OVCAR3 (cell line): ENCODE results near the genes PRPF40A and GPD2.

DNA sequence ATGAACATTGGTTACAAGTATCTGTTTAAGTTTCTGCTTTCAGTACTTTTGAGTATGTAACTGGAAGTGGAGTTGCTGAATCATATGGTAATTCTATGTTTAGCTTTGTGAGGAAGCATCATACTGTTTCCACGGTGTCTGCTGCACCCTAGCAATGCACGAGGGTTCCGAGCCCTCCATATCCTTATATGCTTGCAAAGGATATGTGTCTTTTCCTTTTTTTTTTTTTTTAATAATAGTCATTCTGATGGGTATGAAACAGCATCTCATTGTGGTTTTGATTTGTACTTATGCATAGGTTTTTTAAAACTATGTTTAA lies 83.7 kb downstream of the FMNL2 start:
- RRBS: no CpG with 5 or more reads among the region's 3 CpGs

GRCh38 chr2:152534786-152535225 lies 182.5 kb downstream of the PRPF40A start:
- RRBS: no CpG with 5 or more reads among the region's 6 CpGs

DNA sequence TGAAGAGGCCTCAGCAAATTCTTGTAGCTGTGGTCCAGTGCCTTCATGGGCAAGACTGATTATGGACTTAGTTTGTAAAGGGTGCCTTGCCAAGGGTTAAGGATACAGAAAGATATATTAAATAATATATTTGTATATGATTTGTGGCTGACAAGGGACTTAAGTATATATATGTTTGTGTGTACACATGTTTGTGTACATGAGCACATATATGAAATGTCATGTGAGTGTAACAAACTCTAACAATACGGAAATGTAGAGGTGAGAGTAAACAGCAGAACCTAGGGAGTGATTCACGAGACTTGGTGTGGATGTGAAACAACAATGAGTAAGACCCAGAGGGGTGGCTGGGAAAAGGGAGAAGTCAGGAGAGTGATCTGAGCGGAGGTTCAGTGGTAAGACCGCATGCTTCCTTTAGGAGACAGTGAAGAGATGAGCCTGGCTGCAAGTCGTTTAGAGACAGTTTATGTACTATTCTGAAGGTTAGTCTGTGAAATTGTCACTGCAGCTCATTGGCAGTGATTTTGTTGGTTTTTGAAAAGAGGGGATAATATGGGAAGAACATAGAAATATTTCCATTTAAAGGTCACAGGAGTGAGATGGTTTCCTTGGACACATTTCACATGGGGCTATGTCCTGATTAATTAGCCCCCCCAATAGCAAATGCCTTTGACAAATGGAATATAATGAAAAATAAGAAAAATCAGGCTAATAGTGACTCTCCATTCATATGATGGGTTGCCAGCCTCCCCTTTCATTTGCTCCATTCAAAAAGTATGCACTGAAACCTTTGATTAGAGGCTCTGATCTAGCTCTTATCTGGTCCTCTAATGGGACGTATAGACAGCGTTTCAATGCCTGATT lies 150.5 kb downstream of the PRPF40A start:
- RRBS: no CpG with 5 or more reads among the region's 7 CpGs

DNA sequence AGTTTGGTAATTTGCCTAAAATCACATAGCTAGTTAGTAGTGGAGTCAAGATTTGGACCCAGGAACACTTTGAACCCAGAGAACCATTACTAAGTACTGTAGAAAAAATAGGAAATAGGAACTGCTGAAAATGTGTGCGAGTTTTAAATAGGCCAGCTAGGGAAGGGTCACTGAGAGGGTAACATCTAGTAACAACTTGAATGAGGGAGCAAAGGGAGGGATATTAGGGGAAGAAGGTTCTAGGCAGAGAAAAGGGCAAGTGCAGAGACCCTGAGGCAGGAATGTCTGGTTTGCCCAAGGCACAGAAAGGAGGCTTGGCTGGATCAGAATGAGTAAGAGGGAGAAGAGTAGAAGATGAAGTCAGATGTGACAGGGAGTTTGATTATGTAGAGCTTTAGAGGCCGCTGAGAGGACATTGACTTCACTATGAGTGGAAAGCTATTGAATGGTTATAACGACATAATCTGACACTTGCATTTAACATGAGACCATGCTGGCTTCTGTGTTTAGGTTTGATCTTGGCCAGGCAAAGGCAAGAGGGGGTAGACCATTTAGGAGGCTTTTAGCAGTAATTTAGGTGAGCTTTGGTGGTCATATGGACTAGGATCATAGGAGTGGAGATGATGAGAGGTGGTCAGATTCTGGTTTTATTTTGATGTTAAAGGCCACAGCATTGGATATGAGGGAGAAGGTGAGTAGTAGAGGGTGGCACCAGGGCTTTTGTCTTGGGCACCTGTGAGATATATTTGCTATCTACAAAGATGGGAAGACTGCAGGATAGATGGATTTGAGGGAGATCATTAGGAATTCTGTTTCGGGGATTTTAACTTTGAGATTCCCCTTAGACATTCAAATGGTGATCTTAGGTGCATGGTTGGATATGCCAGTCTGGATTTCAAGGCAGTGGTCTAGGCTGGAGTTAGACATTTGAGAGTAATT lies 140.5 kb downstream of the PRPF40A start:
- RRBS: no CpG with 5 or more reads among the region's 4 CpGs

GRCh38 chr2:152619948-152620667 lies 97.2 kb downstream of the PRPF40A start:
- RRBS: no CpG with 5 or more reads among the region's 9 CpGs

- RRBS: no CpG with 5 or more reads among the region's 4 CpGs
Measured at GRCh38 chr2:152669047-152669523, 48.2 kb downstream of the PRPF40A start.

GRCh38 chr2:152715620-152716304 lies 1.5 kb downstream of the PRPF40A start:
- RRBS: no CpG with 5 or more reads among the region's 7 CpGs

- RRBS: 4% methylated on average over 7 of the region's 40 CpGs
Measured at GRCh38 chr2:152716752-152717555, at the start of gene PRPF40A. TSS of gene PRPF40A (minus strand) at chr2:152717461.

DNA sequence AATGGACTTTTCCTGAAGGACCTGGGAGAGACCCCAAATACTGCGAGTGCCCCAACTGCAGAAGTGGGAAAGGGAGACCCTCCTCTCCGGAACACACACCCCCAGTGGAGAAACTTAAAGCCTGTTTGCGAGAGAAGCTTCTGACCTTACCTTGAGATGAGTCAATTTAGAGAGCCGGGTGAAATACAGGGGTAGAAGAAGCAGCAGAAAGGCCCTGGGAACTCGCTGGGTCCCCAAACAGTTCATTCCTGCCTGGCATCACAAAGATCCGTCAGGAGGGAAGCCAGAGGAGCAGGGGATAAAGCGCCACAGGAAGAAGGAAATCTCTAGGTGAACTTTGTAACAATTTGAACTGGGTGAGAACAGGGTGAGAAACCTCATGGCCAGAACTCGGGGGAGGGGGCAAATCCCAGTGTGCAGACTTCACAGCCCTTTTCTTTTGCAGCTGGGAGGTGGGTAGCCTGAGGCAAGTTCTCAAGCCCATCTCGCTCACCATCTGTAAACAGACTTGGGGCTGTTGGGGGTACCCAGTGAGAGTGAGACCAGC lies 114.2 kb upstream of the RPRM start:
- RRBS: 98% methylated on average over 2 of the region's 9 CpGs

DNA sequence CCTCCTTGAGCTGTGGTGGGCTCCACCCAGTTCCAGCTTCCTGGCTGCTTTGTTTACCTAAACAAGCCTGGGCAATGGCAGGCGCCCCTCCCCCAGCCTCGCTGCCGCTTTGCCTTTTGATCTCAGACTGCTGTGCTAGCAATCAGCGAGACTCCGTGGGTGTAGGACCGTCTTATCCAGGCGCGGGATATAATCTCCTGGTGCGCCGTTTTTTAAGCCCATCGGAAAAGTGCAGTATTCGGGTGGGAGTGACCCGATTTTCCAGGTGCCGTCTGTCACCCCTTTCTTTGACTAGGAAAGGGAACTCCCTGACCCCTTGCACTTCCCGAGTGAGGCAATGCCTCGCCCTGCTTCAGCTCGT lies 773.6 kb downstream of the KCNJ3 start:
- RRBS: no CpG with 5 or more reads among the region's 17 CpGs

DNA sequence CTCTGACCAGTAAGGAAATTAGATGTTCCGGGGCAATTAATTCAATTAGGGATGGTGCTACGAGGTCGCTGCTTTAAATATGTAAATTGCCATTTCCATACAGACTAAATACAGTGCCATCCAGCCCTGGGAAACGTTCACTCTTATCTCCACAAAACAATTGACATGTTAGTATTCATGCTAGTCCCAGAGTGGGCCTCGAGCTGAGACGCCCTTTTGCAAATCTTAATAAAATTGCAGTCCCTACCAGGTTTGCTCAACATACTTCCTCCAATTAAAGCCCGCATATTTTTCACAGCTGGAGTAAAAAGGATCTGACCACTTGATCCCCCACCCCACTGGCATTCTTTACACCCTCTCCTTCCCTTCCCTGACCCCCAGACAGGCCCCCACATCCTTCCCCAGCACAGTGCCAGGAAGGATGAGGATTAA lies 5.5 kb downstream of the NR4A2 start:
- RRBS: no CpG with 5 or more reads among the region's 7 CpGs

DNA sequence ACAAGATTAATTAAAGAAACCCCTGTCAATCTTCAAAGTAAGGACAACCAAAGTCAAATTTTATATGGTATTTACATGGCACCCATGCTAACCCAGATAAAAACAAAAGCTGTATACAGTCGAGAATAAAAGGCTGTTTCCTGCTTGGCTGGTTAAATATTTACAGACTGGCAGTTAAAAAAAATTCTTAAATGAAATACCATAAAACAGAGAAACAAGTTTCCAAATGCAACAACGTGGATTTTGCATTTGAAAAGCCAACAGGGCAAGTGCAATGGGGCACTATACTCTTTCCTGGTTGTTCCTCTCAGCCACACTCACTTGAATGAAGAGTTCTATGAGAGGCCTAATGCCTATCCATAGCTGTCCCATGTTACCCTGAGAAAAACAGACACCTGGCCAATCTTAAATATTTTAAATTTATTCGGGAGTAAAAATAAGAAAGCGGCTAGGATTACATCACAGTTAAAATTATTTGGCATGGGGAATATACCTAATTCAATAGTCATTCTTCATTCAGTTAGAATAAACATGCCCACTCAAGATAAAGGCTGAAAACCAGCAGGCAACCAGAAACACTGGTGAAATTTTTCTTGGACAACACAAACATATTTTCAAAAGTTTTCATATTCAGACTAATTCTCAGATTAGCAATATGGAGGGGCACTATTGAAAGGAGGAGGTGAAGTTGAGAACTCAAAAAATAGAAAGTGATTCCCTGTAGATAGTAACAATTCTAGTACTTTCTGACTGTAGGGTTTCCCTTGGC lies 6.2 kb upstream of the NR4A2 start:
- RRBS: no CpG with 5 or more reads among the region's 4 CpGs

DNA sequence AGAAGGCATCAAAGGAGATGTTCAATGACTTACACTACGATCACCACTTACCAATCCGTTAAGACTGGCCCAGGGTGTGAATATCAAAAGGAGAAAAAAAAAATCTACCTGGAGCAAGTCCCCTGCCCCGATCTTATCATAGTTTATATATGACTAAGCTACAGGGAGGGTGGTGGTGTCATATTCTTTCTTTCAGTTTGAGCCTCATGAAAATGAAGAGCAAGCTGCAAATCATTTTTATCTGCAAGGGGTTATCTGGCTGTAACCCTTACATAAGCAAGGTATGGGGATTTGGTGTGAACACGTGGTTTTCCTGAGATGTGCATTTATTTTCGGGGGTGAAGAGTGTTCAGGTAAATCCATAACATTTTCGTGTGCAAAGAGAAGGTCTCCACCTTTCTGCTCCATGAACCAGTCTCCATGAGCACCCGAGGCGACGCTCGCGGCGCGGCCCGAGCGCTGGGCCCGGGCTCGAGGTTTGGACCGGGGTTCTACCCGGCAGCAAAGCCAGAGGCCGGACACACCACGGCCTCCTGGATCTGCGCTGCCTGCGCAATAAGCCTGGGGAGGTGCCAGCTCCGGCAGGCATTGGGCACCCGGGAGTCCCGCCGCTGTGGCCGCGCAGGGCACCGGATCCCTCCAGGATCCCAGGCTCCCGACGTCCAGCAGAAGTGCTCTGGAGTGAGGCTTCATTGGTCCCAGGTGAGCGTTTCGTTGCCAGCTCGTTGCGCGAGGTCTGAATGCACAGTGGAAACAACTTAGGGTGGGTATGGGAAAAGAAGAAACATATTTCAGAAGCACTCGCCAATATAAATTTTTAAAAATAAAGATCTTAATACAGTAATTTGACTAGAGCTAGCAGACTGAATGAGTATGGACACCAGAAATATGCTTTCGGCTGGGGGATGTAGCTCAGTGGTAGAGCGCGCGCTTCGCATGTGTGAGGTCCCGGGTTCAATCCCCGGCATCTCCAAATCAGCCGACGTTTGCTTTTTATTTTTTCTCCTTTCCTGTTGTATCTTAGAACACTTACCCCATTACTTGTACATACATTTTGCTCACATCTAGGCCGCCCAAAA lies 36.0 kb upstream of the GPD2 start:
- RRBS: 8% methylated on average over 5 of the region's 48 CpGs

GRCh38 chr2:156405341-156405956 lies 30.7 kb upstream of the GPD2 start:
- RRBS: no CpG with 5 or more reads among the region's 4 CpGs

- RRBS: 3% methylated on average over 33 of the region's 62 CpGs
Measured at GRCh38 chr2:156436042-156436735, at the start of gene GPD2. TSS of gene GPD2 (plus strand) at chr2:156436379.

- RRBS: no CpG with 5 or more reads among the region's 10 CpGs
Measured at GRCh38 chr2:157258297-157259144, 1.0 kb downstream of the GALNT5 start.

DNA sequence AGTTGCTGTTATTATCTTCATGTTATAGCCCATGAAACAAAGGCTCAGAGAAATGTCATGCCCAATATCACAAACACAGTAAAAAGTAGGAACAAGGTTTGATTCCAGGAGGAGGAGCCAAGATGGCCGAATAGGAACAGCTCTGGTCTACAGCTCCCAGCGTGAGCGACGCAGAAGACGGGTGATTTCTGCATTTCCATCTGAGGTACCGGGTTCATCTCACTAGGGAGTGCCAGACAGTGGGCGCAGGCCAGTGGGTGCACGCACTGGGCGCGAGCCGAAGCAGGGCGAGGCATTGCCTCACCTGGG lies 42.8 kb upstream of the ERMN start:
- RRBS: no CpG with 5 or more reads among the region's 12 CpGs

GRCh38 chr2:157426473-157427105 lies 17.3 kb downstream of the CYTIP start:
- RRBS: no CpG with 5 or more reads among the region's 4 CpGs

- RRBS: no CpG with 5 or more reads among the region's 2 CpGs
Measured at GRCh38 chr2:157438912-157439261, 5.0 kb downstream of the CYTIP start.